HGPS cell (cell line): ENCODE measurements around a stretch of chr7.

DNA sequence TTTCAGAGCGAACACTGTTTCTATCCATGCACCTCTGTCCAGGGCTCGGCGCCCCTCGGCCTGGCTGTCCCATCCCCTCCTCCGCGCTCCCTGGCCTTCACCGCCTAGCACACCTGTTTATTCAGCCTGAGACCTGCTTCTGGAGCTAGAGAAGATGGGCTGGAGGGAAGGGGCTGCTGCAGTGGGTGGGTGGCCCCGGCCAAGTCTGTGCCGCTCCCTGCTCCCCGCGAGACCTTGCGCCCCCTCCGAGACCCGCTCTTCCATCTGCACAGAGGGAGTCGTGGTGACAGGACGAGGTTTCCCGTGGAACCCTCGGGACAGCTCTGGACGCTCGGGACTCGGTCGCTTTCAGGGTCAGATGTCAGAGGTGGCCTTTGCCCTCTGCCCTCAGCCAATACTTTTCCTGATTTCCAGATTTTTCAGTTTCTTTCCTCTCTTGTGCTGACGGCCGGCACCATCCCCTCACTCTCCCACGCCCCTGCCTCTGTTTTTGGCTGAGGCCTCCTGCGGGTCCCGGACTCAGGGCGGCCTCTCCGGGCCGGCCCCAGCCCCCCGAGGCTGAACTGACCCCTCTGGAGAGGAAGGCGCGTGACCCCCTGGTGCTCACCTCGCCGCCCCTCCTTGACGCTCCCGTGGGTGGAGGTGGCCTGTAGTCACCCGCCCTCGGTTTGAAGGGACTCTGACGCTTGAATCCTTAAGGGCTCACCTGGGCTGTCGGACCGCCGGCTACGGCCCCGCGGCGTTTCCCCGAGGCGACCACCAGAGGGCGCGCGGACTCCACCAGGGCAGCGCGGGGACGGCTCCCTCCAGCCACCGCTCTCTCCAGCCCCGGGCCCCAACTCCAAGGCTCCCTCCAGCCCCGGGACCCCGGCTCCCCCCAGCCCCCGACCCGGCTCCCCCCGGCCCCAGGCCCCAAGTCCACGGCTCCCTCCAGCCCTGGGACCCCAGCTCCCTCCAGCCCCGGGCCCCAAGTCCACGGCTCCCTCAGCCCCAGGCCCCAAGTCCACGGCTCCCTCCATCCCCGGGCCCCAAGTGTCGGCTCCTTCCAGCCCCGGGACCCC lies 15.6 kb downstream of the SHH start:
- RRBS: 13% methylated on average over 11 of the region's 69 CpGs

GRCh38 chr7:155950998-155951340 lies 138.7 kb upstream of the SHH start:
- RRBS: no CpG with 5 or more reads among the region's 9 CpGs

DNA sequence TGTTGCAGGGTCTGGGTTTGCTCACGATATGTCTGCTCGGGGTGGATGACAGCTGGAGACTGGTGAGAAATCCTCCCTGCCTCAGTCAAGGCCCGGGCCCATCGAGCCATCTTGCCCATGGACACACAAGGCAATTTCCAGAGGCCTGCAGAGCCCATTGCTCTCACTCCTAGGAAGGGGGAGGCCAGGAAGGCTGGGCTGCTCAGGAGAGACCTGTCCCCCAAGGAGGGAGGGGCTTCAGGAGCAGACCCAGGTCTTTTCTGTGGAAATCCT lies 391.7 kb upstream of the SHH start:
- RRBS: 36% methylated on average over 1 of the region's 4 CpGs

DNA sequence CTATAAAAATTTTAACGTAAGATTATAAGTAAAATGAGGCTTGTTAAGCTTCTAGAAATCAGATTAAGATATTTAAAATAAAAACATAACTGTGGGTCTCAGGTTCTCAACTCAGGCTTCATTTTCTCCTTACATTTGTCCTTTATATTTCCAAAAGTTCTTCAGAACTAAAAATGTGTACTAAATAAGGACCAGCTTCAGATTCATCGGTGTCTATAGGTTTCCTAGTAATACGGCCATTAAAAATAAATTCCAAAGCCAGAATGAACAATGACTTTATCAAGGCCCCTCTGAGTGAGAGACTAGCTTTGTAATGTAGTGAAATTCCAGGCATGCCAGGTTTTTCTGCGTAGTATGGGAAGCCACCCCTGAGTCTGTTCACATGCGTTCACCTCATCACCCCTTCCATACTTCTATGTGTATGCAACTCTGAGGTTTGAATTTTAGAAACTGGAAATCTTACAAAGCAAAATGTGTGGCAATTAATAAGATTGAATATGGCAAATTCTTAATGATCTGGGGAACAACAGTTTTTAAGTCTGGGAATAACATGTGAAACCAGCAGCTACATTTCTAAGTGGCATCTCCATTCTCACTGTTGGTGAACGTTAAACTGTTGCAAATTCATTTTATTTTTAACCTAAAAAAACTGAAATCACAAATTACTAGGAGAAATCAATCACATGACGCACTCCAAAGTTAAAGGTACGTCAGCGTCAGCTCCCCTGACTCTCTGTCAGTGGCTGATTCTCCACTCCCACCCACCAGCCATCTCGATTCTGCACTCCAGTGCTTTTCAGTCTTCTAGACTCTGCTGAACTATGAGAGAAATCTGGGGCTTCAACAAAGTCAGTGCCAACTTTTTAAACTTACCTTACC lies 24.6 kb downstream of the RNF32 start:
- RRBS: no CpG with 5 or more reads among the region's 10 CpGs

- RRBS: no CpG with 5 or more reads among the region's 13 CpGs
These were observed 41.3 kb downstream of the RNF32 start for GRCh38 chr7:156681661-156682502.

DNA sequence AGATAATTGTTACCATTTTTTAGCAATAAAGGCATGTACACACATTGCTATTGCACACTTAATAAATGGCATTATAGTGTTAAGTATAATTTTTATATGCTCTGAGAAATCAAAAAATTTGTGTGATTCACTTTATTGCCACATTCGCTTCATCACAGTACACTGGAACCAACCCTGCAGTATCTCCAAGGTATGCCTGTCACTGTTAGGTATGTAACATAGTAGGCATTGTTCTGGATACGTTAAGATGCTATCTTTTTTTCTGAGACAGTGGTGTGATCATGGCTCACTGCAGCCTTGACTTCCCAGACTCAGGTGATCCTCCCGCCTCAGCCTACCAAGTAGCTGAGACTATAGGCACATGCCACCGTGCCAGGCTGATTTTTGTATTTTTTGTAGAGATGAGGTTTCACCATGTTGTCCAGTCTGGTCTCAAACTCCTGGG lies 91.6 kb downstream of the LMBR1 start:
- RRBS: no CpG with 5 or more reads among the region's 4 CpGs

- RRBS: no CpG with 5 or more reads among the region's 7 CpGs
These were observed 63.1 kb downstream of the LMBR1 start for GRCh38 chr7:156829532-156830540.

GRCh38 chr7:156842269-156842809 lies 50.6 kb downstream of the LMBR1 start:
- RRBS: no CpG with 5 or more reads among the region's 6 CpGs

- RRBS: 2% methylated on average over 24 of the region's 90 CpGs
These were observed 637 bp downstream of the UBE3C start for GRCh38 chr7:157139044-157140081.

GRCh38 chr7:157276550-157277168 lies 60.1 kb upstream of the DNAJB6 start:
- RRBS: 76% methylated on average over 2 of the region's 8 CpGs

- RRBS: no CpG with 5 or more reads among the region's 2 CpGs
These were observed 2.5 kb upstream of the DNAJB6 start for GRCh38 chr7:157334307-157334696.

GRCh38 chr7:157354625-157355167 lies 17.9 kb downstream of the DNAJB6 start:
- RRBS: no CpG with 5 or more reads among the region's 8 CpGs

DNA sequence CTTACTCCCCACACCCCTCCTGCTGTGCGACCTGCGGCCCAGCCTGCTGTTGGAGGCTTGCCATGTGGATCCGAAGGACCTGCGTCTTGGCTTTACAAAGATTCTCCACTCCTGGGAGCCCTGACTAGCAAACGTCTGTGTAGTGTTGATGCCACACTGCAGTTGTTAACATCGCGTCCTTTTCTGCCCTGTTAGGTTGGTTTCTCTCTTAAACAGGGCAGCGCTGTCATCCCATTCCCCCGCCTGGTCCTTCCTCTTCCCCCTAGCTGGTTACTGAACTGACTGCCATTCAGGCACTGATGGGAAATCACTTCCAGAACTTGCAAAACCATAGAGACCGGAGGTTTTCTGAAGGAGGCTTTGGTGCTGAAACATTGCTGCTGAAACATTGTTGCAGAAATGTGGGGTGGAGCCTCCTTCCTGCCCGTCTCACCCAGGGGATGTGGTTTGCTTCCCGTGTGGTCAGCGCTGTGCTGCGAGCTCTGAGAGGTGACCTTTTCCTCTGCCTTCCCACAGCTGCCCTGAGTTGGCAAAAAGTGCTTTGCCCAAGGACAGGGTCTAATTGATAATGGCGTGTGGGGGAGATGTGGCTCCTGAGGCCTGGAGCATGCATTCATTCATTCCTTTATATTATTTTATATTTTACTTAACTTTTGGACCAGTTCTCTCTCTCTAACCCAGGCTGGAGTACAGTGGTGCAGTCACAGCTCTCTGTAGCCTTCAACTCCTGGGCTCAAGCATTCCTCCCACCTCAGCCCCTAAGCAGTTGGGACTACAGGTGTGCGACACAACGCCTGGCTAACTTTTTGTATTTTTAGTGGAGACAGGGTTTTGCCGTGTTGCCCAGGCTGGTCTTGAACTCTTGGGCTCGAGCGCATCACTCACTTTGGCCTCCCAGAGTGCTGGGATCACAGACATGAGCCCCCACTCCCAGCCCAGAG lies 53.7 kb downstream of the DNAJB6 start:
- RRBS: no CpG with 5 or more reads among the region's 20 CpGs

GRCh38 chr7:157432508-157432967 lies 95.7 kb downstream of the DNAJB6 start:
- RRBS: 5% methylated on average over 8 of the region's 18 CpGs

- RRBS: no CpG with 5 or more reads among the region's 5 CpGs
These were observed 305.1 kb downstream of the DNAJB6 start for GRCh38 chr7:157642029-157642253.

DNA sequence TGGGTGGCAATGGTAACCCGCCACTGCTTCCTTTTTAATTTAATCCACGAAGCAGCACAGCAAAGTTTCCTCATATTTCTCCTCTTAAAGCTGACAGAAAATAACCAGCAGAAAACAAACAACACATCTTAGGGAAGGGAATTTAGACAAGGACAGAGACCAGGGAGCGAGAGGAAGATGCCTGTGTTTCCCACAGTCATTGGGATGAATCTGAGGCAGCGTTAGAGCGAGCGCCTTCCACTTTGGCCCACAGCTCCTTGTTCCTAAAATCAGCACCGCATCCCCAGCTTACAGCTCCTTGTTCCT lies 593.4 kb downstream of the PTPRN2 start:
- RRBS: no CpG with 5 or more reads among the region's 7 CpGs

DNA sequence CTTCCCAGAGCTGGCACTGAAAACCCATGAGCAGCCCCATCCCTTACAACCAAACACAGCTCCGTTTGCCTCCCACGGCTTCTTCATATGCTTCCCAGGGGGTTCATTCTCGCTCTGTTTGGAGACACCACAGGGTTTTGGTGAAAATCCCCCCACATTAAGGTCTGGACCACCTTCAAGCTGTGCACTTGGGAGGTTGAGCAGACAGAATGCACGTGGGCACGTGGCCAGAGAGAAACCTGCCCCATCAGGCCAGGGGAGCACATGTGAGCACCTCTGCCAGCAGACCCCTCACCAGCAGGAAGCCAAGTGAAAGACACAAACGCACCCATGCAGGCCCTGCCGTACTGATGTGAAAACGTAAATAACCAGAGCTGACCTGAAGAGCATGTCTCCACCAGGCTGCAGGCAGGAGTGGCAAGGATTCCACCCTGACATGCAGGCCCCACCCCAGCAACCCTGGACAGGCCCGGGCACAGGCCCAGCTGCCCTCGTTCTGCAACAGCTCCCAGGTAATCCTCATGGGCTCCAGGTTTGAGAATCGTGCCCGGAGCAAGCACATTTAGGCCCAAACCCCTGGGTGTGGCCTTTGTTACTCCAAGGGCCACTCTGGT lies 184.6 kb downstream of the PTPRN2 start:
- RRBS: 56% methylated on average over 4 of the region's 12 CpGs

DNA sequence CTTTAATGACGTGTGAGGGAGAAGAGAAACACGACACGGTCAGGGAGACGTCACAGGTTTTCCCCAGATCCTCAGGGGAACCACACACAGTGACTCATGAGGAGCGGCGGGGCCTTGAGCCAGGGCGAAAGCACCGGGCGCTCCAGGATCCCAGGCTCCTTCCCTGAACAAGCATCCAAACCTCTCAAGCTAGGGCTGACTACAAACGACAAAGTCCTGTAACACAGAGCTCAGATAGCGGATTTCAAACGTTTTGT lies 155.5 kb downstream of the PTPRN2 start:
- RRBS: no CpG with 5 or more reads among the region's 12 CpGs

- RRBS: no CpG with 5 or more reads among the region's 14 CpGs
These were observed 50.4 kb downstream of the PTPRN2 start for GRCh38 chr7:158537112-158537736.

GRCh38 chr7:158710443-158711208 lies 6.0 kb upstream of the NCAPG2 start:
- RRBS: no CpG with 5 or more reads among the region's 17 CpGs